ENCODE results near the genes ENTR1, INPP5E and SEC16A.

DNA sequence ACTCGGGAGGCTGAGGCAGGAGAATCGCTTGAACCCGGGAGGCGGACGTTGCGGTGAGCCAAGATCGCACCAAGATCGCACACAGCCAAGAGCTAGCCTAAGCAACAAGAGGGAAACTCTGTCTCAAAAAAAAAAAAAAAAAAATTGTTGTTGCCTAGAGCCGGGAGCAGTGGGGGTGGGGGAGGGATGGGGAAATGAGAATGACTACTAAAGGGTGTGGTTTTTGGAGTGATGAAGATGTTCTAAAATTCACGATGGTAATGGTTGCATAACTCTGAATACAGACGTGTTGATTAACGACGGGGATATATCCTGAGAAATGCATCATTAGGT is 28.0 kb downstream of the NACC2 start:
- RRBS: no CpG with 5 or more reads among the region's 13 CpGs

DNA sequence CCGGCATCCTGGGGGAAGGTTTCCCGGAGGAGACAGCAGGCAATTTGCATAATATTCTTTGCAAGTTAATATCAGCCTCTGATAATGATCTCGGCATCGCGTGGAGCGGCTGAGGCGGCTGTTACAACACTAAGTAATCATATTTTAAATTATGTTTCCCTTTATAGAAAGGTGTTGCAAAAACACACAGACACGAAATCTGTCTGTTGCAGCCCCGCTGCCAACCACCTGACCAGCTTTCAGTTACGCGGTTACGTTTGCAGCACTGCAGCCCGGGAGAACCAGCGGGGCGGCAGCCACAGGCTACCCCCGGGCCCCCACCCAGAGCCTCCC is 6.3 kb downstream of the NACC2 start:
- RRBS: 53% methylated on average over 3 of the region's 16 CpGs

DNA sequence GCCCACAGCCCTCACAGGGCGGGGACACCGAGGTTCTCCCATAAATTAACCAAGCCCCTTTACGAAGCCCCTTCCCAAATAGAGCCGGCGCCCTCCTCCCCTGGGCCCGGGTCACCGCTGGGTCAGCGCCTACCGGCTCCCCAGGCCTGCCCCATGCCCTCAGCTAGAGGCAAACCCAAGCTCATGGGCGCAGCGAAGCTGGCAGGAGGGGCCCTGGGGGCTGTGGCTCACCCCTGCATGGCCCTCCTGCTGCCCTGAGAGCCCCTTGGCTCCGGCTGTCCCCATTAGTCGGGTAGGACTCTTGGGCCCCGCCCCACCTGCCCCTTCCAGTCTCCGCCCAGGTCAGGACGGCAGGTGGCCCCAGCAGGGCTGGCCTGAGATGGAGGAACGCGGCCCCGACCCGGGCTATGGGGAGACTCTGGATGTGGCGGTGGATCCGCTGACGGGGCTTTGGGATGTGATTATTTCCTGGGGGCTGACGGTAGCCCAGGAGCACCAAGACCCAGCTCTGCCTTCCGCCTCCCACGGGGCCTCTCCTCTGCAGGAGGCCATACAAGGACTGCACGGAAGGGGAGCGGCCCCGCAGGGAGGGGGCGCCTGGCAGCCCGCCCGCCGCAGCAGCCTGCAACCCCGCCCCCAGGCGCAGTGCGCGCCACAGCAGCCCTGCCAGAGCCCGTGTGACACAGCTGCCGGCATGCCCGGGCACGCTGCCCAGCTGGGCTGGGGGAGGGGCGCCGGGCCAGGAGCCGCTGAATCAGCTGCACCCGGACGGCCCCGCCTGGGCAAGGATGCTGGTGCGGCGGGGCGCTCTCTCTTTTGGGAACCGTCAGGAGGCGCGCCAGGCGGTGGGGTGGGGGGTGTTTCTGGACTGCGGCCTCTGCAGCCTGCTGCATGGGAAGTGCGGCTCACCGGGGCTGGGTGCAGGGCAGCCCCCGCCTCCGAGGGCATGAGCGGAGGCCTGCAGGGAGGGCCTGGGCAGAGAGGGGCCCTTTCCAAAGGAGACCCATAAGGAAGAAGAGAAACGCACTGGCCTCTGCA is 9.2 kb downstream of the TMEM250 start:
- RRBS: 5% methylated on average over 4 of the region's 61 CpGs

DNA sequence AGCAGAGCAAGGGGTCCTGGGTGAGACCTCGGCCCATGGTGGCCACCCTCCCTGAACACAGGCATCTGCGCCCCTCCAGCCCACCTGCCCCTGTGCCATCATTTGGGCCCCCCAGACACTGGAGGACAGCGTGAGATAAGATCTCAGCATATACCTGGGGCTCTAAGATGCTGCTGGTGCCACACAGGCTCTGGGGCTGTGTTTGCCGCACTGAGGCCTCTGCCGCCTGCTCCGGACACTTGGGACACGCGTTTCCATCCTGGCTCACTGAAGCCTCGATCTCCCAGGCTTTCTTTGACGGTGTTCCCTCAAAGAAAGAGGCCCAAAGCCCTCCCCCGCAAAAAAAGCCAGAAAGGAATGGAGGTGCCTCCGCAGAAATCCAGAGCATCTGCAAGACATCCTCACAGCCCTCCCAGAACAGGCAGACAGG is 3.4 kb downstream of the TMEM250 start:
- RRBS: no CpG with 5 or more reads among the region's 12 CpGs

DNA sequence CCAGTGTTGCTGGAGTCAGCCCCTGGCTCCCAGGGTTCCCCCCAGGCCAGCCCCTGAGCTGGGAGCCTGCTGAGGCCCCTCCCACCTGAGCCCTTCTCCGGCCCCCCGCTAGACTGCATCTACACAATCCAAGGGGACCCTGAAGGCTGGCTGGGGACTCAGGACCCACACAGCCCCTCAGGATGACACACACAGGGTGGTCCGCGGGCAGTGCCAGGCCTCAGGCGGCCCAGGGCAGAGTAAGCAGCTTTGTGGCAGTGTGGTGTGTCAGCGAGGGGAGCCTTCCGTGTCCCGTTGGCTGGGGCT is 3.0 kb downstream of the TMEM250 start:
- RRBS: no CpG with 5 or more reads among the region's 8 CpGs

DNA sequence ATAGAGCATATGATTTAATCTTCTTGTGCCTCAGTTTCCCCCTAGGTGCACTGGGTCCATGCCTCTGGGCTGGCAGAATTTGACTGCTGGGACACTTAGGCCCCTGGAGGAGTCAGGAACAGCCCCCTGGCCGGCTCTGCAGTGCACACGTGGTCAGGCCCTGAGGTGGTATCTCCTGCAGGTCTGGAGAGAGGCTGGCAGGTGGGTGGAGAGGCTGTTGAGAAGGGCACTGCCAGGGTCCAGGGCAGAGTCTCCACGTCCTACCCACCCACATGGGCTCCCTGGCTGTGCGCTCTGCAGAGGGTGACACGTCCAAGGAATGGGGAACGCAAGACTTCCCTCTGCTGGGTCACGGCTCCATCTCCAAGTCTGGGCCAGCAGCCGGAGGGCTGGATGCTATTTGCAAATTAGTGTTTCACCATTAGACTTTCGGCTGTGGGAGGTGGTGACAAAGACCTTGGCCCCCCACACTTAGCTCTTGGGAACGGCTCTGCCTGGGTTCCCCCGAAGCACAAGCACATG is 25.5 kb upstream of the TMEM250 start:
- RRBS: 100% methylated on average over 1 of the region's 11 CpGs

DNA sequence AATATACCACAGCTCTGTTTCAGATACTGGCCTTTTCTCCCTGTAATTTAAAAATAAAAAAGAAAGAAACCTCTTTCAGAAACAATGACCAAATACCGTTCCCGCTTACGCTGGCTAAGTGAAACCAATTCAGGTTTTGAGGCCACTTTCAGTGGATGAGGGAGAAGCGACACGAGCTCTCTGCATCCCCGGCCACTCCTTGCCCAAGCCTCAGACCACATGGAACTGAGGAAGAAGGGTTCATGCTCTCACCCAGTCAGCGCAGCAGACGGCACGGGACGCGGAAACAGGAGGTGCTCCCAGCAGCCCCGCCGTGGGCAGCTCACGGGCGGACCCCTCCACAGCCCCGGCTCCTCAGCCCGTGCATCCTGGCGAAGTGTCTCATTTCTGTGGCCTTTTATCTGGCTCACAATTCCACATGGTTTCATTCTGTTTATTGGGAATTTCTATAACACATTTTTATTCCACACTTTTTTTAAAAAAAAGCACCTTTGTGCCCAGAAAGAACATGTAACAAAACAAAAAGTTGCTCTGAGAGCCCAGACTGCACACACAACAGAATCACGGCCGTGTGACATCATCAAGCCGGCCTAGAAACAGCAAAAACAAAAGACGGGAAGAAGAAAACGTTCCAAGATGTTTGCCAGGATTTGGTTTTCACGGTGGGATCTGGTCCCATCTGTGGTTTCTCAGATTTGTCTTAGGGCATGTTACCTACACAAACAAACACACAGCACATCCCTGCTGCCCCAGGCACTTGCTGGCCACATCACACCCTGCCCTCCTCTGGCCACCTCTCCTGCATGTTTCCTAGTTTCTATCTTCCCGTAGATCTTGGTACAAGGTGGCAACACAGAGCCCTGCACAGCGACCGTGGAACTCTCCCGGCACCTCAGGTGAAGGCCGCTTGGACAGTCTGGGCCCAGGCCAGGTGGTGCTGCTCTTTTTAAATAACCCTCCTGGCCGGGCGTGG is 16.3 kb downstream of the QSOX2 start:
- RRBS: 87% methylated on average over 3 of the region's 31 CpGs

DNA sequence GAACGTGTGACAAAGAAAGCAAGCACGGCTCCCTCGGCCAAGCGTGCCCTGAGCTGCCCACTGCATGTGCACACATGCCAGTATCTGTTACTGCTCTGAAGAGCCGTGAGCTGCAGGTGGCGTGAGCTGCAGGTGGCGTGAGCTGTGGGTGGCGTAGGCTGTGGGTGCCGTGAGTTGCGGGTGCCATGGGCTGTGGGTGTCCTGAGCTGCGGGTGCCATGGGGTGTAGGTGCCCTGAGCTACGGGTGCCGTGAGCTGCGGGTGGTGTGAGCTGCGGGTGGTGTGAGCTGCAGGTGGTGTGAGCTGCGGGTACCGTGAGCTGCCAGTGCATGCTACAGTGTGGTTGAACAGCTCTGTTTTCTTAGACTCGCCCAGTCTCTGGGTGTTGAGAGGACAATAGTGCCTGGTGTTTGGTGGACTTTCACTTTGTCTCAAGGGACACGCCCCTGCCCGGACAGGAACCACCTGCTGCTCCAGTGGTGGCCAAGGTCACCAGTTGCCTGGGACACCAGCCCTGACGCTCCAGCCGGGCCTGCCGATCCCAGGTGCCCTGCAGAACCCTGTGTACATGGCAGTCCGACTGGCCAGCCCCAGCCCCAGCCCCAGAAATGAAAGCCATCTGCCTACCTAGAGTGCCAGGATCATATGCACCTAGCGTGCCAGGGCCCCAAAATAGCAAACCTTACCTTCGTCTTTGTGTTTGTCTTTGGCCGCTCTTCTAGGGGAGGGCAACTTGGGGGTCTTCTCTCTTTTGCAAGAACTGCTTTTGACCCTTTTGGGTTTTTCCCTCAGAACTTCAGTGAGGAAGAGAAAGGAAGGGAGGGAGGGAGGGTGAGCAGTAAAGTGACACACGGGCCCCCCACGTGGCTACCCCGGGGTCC is 6.6 kb downstream of the CCDC187 start:
- RRBS: no CpG with 5 or more reads among the region's 30 CpGs

DNA sequence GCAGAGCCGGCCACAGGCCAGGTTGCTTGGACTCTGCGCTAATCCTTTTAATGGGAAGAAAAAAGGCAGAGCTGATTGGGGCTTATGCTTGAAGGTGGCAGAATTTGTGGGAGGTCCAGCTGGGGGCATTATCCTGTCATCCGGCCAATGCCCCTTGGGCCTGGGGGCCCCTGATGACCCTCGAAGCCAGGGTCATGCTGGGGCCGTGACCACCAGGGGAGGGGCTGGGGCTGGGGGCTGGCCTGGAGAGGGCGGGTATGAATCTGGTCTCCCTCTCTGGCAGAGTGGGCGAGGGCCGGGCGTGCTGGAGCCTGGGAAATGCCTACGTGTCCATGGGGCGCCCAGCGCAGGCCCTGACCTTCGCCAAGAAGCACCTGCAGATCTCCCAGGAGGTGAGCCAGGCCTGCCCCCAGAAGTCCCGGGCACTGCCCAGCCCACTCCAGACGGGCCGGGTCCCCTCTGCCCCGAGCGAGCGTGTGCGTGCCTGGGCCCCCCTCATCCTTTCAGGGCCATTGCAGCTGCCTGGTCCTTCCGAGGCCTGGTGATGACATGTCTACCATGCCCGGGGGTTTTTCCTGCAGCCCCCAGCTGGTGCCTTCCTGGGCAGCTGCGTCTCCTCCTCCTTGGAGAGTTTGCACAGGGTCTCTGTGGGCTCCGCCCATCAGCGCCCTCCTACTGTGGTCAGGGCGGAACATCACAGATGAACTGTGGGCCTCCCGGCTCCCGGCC is 12.2 kb downstream of the GPSM1 start:
- RRBS: 5% methylated on average over 1 of the region's 28 CpGs

- RRBS: 94% methylated on average over 1 of the region's 27 CpGs
Observed at GRCh38 chr9:136395544-136396437, 4.2 kb downstream of the SNAPC4 start.

DNA sequence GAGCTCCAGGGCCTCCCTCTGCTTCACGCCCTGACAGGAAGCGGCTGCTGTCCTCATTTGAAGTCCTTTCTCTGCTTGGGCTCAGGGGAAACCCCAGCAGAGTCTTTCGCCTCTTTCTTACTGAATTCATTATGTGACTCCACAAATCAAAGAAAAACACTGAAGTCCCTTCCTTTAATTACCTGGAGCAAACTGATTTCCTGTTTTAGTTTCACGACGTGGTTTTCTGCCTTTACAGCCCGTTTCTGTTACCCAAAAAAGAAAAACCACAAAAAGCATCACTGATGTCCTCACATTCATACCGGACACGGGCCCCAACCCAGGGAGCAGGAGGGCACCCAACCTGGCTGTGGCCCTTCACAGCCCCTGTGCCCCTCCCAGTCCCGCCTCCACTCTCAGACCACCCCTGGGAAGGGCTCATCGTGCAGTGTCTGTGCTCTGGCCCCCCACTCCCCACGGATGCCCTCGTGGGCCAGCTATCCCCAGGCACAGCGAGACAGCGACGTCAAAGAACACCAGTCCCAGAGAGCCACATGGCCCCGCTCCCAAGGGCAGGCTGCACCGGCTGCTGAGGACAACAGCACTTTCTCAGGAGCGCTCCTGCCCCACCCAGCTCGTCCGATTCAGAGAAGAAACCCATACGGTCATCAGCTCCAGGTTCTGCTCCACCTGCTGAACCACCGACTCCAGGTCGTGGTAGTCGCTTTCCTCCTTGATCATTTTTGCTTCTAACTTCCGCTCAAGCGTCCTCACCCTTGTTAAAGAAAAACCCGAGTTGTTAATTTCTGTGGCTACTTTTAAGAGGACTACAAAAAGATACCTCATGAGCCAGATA is 4.7 kb upstream of the SNAPC4 start:
- RRBS: no CpG with 5 or more reads among the region's 27 CpGs

DNA sequence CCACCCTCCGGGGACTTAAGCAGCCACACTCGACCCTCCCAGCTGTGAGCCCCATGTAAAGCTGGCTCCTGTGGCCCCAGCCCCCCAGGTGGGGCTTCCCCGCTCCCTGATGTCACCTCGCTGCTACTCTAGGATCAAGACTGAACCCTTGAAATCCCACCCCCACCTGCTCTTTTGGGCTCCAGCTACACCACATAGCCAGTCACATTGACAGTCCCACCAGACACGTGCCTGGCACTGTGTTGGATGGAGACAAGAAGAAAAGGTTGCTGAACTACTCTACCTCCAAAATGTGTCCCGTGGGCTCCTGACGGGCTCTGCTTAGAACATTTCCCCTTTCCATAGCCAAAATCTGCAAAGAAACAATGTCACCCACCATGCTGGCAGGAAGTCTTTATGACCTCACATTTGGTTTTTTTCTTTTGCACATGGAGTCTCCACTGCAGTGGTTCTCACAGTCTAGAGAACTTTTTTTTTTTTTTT is 1.7 kb downstream of the ENTR1 start:
- RRBS: no CpG with 5 or more reads among the region's 7 CpGs

DNA sequence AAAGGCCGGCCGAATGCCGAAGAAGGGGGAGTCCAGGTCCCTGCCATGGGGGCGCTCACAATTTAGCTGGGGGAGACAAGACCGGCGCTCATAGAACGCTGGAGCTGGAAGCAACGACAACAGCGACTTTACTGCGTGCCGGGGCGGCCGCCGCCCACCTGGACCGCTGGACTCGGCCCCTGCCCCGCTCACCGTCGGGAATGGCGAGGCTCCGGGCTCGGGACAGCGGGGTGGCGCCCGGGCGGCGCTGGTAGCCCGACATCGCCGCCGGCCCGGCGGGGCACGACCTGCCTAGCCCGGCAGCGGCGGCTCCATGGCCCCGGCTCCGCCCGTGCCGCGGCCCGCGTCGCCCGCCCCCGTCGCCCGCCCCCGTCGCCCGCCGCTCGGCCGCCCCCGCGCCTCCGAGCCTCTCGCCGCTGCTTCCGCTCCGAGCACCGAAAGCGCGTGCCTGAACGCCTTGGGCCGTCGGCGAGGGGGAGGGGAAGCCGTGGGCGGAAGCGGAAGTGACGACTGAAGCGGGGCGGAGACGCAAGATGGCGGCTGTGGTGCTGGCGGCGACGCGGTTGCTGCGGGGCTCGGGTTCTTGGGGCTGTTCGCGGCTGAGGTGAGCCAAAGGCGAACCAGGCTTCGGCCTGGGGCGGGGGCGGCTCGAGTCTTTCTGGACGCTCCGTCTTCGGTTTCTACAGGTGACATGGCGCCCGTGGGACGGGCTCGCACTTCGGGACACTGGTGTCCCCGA is at the start of gene ENTR1:
Gene ENTR1, minus strand, starts transcription at position 479 of the 739 bp plus-strand sequence.
- RRBS: 2% methylated on average over 21 of the region's 99 CpGs

DNA sequence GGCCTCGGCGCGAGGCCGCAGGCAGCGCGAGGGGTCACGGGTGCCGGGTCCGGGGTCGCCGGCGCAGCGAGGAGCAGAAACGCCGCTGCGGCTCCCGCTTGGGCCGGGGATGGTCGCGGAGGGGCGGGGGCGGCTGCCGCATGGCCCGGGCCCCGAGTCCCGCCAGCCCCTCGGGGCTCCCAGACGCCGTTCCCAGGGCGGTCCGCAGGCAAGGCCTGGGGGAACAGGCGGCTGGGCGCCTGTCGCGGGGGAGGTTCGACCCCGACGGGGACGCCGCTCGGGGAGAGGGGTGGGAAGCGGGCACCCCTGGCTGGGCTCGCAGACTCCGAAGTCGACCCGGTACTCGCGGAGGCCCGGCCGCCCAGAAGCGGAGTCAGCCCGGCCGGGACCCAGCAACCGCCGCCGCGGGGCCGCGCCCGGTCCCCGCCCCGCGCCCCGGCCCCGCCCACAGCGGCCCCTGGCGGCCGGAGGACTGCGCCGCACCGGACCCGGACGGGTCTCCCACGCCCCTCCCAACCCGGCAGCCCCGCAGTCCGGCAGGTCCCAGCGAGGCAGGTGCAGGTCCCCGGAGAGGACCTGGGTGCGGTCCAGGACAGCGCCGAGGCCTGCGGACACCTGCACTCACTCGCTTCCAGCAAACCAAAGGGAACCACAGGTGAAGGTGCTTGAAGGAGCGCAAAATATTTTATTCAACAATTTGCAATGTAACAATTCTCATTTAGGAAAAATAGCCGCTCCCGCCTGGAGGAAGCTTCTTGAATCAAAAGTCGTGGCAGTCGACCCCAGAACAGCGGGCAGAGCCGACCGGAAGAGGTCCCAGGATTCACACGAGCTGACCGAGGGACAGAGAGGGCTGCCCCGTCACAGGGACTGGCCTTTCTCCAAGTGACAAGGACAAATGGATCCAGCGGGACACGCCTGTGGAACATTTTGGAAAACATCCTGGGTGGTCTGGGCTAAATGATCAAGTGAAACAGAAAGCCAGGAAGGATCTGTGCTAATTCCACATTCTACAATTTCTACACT is at the start of gene INPP5E:
Gene INPP5E, minus strand, starts transcription at position 406 of the 1,026 bp plus-strand sequence.
- RRBS: 1% methylated on average over 22 of the region's 97 CpGs

DNA sequence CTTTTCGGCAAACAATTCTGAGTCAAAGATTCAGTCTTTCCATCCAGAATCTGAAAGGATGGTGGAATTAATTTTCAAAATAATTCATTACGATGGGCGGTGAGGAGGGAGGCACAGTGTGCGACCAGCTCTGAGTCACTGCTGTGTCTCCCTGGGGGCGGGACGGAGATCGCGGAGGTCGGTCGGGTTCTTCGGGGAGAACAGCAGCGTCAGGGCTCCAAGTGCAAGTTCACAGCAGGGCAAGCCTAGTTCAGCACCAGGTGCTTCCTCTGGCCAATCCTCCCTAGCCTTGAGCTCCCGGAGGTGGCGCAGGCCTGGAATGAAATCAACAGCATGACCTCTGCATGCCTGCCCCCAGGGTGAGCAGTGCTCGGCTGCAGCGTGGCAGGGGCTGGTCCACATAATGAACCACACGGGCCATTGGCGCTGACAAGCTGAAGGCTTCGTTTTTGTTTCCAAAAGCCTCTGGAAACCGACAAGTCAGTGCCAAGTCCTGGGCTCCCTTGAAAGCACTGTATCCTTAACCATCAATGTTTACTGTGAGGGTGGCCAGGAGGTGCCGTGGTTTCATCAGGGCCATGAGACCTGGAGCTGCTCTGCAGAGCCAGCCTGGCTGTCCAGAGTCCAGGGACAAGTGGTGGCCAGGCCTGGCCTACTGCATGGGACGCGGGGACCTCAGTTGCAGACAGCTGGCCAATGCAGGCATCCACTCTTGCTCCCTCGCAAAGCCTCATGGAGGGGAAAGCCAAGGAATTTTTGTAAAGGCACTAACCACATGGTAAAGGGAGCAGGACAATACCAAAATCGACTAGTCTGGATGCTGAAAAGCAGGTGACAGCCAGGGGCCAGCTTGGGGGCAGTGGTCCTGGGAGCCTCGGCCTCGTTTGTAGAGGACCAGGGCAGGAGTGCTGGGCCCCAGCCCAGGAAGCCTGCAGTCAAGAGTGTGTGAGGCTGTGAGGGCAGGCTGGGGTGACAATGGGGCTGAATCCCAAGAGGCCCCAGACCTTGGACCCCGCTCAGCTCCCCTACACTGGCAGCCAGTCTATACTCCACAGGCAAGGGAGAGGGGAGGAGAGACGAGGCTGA is 2.2 kb upstream of the INPP5E start:
- RRBS: no CpG with 5 or more reads among the region's 29 CpGs

- RRBS: 2% methylated on average over 36 of the region's 103 CpGs
Observed at GRCh38 chr9:136482855-136483673, at the start of gene SEC16A. Gene SEC16A, minus strand, starts transcription at chr9:136483040.

DNA sequence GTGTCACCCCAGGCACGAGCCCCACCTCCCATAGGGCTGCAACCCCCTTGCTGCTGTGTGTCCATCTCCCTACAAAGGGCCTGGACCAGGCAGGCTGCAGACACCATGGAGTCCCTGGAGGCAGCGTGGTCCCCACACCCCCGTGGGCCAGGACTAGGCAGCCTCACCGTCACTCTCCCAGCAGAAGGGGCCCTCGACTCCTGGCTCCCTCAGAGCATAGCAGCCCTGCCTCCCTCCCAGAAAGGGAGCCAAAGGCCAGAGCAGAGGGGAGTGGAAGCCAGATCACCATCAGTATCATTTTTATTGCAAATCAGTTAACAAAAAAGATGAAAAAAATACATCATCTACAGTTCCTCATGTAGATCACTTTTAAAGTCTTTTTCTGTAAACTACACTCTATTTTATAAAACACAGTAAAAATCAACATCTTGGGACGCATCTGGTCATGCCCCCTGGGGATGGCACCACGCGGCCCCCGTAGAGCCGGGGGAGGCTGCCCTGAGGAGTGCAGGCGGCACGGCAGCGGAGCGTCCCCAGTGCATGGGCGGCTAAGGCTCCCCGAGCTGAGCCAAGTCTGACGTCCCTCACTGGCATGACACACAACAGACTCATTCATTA is 11.4 kb upstream of the SEC16A start:
- RRBS: no CpG with 5 or more reads among the region's 17 CpGs

DNA sequence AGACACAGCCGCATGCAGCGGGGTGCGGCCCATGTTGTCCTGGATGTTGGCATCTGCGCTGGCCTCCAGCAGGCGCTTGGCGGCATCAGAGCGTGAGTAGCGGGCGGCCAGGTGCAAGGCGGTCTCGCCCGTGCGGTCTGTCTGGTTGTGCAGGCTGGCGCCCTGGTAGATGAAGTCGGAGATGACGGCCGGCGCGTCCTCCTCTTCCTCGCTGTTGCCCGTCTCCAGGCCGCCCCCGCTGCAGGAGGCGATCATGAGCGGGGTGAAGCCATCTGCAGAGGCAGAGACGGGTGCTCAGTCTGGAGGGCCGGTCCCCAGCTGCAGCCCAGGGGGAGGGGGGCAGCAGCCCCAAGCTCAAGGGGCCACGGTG is 17.7 kb upstream of the SEC16A start:
- RRBS: no CpG with 5 or more reads among the region's 28 CpGs

GRCh38 chr9:136508996-136509760 is 26.3 kb upstream of the SEC16A start:
- RRBS: no CpG with 5 or more reads among the region's 40 CpGs

GRCh38 chr9:136525060-136525665 is 20.7 kb downstream of the NOTCH1 start:
- RRBS: 73% methylated on average over 17 of the region's 27 CpGs

Data from pericardium (tissue), 1 donor.